SJCRH30 (cell line): ENCODE measurements around a stretch of chr13.

DNA sequence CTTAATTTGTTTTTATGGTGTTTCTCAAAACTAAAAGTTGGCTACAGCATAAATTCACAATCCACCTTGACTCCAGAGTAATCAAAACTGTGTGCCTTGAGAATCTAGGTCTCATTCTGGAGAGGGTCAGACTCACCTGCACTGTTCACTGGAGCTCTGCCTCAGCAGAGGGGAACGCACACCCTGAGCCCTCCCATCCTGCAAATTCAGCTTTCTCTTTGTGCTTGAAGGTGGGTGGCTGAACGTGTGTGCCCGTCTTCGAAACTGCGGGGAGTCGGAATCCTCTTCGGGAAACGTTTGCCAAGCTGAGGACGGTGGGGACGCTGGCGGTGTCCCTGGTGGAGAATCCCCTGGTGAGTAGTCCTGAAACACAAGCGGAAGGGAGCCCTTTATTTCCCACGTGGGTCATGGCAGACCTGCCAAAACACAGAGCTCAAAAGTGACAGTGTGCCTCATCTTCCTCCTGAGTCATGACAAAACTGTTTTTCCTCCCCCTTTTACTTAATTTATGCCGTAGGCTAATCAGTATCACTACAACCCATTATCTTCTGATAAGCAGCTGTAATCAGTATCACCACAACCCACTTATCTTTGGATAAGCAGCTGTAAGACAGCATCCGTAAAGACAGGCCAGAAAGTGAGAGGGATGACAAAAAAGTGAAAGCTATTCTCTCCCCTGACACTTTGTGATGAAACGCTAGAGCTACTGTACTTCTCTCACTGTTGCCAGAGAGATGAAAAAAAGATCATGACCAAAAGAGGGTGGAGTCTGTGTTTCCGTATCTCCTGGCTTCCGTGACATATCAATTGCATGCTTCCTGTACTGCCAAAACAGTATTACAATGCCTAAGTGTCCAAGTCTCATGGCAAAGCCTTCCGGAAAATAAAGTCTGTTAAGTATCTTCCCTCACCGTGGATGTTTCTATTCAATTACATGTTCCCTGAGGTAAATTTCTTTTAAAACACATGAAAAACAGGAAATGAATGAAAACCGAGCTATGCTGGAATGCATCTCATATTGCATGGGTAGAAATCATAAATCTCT is 155.6 kb downstream of the TBC1D4 start:
- RAMPAGE, long total RNA, result no peak

DNA sequence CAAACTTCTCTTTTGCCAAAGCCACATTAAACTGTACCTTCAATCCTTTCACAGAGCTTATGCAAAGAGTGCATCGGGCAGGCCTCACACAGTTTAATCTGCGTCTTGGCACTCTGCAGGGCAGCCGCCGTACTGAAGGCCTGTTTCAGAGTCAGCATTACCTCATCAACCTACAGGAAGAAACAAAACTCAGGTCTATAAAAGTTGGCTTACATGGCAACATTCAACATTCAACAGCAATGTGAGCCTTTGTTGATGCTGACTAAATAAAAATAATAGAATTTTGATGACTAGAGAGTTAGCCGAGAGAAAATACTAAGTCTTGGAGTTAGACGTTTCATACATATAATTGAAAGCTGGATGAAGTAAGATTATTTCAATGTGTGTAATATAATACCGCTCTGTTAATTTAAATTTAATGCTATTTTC is 132.8 kb downstream of the TBC1D4 start:
- RAMPAGE, long total RNA, result no peak

DNA sequence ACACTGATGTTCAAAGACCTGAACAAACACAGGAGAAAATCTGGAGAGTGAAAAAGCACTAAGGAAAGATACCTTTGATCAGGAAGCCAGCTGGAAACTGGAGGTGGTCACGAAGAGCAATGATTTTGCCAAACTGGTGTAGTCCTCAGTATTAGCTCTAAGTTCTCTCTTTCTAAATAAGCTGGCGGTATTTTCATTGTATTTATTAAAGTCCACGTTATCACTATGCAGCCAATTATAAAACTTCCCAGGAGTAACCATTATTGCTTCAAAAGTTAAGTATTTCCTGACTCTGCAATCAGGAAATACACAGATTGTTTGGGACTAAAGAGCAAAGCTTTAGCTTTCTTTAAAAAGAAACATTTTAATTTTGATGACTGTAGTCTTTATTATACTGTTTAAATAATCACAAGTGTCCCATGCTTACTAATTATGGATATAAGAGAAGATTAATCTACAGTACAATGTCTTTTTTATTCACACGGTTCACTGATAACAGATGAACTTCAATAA is 115.1 kb downstream of the TBC1D4 start:
- RAMPAGE, long total RNA, result no peak

DNA sequence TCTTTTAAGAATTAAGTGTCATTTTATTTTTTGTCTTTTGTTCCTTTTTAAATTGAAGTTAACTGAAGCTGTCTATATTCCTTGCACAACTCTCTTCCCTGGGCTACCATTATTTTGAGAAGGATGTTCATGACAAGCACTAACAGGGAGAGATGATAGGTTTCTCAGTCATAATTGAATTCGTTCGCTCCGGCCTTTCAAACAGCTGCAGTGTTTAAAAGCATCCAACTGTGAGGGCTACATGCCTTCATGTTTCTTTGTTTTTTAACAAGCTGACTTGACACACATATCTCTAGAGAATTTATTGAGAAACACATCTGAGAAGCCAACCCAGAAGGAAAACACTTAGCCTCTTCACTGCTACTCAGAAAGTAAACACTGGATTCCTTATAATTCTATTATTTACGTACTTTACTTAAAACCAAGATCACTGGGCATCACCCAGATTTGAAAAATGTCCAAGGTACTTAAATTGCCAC is 76.0 kb downstream of the TBC1D4 start:
- RAMPAGE, long total RNA, result no peak

- RAMPAGE, long total RNA, result no peak
Measured at GRCh38 chr13:76764111-76765070, 121.8 kb downstream of the KCTD12 start.

GRCh38 chr13:76998646-76999041 is 6.8 kb downstream of the CLN5 start:
- RAMPAGE, long total RNA, result no peak

DNA sequence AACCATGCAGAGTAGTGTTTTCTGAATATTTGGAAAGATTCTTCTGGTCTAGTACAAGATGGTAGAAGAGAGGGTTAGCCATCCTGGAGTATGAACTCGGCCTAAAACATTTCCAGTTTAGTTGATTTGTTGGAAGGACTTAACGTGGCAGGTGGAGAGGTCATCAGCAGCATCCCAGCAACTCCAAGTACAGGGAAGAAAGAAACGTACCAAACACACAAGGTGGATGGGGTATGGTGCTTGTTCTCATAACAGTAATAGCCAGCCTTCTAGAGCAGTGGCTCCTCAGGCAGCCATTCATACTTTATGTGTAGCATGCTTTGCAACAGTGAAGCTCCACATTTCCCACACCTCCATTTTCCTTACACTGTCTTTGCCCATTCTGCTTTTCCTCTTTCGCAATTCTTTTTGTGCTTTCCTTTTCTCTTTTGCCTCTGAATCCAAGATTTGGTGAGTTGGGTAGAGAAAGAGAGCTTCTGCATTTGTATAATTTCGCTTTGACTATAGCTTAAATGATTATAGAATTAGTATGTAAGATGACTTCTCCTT is 7.5 kb downstream of the CLN5 start:
- RAMPAGE, long total RNA, result no peak

DNA sequence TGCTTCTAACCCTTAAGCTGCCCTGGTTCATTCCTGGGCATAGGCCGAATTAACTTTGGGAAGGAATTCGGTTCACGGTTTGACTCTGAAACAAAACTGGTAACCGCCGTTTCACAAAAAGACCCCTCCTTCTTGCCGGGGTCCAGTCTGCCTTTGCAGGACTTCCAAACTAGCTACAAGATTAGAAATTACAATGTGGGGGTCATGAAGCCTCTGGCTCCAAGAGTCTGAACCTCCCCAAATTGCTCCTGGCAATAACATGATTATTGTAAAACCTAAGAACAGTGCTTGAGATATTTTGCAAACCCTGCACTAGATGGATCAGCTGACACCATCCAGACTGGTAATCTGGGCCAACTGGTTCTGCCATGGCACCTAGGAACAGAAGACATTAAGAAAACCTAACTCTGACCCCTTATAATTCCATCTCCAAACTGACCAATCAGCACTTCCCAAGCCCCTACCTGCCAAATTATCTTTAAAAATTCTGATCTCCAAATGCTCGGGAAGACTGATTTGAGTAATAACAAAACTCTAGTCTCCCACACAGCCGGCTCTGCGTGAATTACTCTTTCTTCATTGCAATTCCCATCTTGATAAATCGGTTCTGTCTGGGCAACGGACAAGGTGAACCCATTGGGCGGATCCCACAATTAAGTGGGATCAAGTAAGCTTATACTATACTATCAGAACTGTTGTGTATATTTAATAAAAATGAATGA is 13.6 kb downstream of the FBXL3 start:
- RAMPAGE, long total RNA, result no peak

GRCh38 chr13:77016968-77017261 is 10.0 kb downstream of the FBXL3 start:
- RAMPAGE, long total RNA, result no peak

DNA sequence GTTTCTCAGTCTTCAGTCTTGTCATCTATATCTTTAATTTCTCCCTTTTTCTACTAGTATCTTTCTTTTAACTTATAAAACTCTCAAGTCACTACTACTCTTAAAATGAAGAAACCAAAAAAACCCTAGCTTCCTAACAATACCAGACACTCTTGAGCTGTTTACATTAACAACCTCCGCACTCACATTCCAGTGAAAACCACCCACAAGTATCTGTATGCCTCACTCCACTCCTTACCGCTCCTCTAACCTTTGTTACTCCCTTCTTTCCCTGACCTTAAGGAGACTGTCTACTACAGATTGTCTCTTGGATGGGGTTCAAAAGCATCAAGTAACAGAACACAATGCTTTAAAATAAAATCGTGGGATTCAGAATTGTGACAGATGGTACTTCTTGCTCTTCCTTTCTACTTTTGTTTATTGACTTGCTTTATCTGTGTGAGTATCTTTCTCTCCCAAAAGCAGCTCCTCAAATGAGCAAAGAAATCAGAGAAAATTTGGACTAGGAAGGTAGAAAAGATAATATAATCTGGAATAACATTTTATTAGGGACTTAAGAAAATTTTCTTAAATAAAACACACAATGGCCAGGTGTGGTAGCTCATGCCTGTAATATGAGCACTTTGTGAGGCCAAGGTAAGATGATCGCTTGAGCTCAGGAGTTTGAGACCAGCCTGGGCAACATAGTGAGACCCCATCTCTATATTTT is 110.1 kb upstream of the FBXL3 start:
- RAMPAGE, long total RNA, result no peak

DNA sequence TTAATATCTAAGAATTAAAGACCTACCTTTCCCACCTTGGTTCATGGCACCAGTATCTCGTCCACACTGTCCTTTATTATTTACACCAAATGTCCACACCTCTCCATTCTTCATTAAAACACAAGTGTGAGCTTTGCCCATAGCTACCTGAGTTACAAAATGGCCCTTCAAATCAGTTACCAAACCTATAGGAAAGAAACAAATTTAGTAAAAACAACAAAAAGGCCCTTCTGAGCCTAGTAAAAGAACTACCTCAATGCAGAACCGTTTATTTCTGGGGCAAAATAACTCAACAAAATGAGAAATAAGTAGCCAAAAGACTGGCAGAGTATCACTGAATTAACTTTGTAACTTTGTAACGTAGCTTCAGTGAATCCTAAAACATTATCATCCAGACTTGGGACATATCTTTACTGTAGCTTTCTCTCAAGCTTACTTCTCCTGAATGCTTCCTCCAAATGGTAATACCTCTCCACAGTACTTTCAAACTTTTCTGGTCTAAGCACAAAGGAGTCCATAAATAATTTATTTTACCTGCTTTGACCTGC is 69.2 kb downstream of the MYCBP2 start:
- RAMPAGE, long total RNA, result no peak

GRCh38 chr13:77695728-77696677 is 1.5 kb upstream of the SLAIN1 start:
- RAMPAGE, long total RNA, result no peak

- RAMPAGE, long total RNA, result no peak
Measured at GRCh38 chr13:77699367-77699616, 1.8 kb downstream of the SLAIN1 start.

DNA sequence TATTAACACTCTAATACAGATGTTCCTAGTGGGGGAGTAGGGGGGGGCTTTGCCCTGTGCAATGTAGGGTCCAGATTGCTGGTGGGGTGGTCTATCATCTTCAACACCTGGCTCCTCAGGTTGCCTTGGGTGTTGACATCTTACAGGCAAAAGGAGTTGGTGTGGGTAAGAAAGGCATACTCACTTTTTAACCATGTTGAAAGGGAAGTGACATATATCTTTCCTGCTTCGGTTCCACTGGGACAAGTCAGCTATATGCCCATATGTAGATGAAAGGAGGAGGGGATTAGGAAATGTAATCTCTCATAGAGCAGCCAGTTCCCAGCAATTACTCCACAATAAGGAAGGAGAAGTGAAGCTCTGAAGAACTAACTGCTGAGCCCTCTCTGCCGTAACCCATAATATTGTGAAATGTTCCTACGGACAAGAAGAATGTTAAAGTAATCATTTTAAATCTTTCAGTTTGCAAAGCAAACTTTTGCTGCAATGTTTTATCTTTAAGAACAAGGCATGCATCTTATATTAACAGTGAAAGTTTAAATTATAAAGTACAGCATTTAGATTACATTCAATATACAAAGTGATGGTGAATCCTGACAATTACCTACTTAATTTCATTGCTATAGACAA is 82.2 kb downstream of the EDNRB start:
- RAMPAGE, long total RNA, result no peak

DNA sequence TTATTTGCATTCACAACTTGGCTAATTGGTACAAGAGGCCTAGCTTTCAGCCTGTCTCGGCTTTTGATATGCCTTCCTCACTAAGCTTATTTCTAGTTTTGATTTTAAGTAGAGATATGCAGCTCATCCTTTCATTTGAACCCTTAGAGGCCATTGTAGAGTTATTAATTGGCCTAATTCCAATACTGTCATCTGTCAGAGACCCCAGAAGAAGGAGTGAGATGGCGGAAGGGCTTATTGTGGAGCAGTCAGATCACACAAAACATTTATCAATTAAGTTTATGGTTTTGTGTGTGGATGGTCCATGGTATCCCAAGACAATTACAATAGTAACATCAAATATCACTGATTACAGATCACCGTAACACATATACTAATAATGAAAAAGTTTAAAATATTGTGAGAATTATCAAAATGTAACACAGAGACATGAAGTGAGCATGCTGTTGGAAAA is 140.6 kb upstream of the OBI1 start:
- RAMPAGE, long total RNA, result no peak

DNA sequence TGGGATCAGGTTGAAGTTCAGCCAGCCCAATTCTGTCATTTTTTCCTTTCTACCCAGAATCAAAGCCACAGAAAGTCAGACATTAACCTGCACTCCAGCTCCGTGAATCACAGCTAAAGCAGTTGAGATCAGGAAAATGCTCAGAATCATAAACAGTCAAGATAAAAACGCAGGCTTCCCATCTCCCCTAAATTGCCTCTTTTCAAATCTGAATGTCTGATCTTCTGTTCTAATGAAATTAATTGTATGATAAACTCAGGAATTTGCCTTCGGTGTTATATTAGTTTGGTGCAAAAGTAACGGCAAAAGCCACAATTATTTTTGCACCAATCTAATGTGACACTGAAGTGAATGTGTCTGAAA is 208.9 kb upstream of the OBI1 start:
- RAMPAGE, long total RNA, result no peak

DNA sequence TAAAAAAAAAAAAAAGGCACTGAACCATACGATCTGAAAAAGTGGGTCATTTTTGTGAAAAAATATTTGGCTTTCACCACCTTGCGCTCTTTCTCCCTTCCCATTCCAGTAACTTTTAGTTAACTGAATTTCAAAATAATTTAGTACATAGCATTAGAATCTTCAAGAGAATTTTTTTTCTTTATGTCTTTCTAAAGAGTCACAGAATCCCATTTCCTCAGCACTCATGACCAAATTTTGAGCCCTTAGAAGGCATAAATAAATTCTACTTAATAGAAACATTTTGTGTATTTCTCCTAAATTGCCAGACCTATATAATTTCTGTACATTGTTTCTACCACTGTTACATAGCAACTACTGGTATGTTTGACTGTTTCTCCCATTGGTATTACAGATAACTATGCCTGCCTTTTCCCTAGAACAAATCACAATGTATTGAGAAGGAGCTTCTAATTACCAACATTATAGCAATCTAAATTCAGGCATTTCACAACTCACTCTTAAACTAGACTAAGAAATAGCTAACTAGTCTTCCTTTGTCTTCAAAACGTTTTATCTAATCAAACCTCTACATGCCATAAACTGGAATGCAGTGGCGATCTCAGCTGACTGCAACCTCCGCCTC is 18.4 kb downstream of the RBM26 start:
- RAMPAGE, long total RNA, result no peak

GRCh38 chr13:79406432-79406601 is 262 bp upstream of the RBM26 start:
- RAMPAGE, long total RNA, result no peak

- RAMPAGE, long total RNA, result no peak
Measured at GRCh38 chr13:79482198-79482773, 1.3 kb downstream of the NDFIP2 start.

DNA sequence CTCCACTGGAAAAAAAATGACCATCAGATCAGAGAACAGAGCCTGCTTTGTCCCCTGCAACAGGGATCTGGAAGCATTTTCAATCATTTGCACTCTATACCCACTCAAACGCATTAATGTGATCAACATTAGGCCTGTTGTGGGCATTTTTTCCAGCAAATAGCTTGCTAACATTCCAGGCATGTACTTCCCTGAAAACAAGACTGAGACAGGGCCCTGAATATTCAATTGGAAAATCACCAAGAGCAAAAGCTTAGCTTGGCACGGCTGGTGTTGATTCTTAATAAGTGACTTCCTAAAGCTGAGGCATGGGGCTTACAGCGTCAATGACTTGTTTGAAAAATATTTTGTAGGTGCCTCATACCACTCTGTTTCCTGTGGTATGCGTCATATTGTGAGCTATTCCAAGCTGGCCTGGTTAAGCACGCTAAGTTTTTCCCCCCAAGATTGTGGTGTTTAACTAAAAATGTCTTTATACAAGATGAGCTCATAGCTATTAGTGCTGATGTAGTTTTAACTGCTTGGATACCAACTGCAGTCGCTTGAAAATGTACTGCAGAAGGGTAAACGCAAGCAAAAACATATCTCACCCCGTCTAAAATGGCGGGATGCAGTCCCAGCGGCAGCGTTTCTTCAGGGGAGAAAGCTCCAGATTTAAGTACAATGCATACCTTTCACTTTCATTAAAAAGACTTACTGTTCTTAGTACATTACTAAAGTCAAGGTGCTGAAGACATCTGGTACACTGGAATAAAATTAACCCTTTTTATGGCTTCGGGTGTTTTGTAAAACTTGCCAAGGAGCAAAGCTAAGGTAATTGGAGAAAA is 404.2 kb downstream of the SPRY2 start:
- RAMPAGE, long total RNA, result no peak